ENCODE measurements around the genes EVC2, EVC, PPP2R2C and S100P.

DNA sequence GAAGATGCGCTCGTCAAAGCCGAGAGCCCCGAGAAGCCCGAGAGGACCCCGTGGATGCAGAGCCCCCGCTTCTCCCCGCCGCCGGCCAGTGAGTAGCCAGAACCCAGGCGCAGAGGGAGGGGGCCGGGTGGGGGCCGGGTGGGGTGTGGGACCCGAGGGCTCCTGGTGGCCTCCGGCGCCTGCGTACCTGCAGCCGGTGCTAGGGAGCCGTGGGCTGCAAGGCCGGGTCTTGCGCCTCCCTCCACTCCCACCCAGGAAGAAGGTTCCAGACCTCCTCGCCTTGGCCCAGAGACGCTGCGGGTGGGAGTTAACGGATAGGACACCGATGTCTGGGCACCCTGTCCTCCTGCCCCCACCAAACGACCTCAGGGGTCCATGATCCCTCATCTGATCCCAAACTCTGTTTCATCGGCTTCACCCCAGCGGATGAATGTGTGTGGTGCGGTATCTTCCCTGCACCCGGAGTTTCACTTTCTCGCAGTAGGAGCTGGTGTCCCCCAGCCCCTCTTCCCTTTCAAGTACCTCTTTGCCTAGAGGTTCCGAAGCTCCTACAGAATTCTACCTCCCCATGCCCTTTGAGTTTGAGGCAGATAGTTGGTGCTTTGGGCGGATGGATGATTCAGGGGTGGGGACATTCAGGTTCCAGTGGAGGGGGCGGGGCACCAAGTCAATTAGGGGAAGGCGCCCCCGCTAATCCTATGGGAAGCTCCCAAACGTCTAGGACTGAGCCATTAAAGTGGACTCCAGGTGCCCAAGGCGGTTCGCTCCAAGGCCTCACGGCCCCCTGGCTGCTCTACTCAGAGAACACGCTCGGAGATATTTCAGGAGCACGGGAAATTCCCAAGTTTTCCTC is 1.0 kb downstream of the MSX1 start:
- PRO-cap, 3 experiments, result peak in 1 of 3 experiments; most common plus-strand start position 291 of the sequence (in 1); most common minus-strand start position 94 of the sequence (in 1)
- RAMPAGE, long total RNA, 4 experiments, result no peak in any of the 4 experiments
- RRBS, result 13% methylated on average over 6 of the region's 44 CpGs

DNA sequence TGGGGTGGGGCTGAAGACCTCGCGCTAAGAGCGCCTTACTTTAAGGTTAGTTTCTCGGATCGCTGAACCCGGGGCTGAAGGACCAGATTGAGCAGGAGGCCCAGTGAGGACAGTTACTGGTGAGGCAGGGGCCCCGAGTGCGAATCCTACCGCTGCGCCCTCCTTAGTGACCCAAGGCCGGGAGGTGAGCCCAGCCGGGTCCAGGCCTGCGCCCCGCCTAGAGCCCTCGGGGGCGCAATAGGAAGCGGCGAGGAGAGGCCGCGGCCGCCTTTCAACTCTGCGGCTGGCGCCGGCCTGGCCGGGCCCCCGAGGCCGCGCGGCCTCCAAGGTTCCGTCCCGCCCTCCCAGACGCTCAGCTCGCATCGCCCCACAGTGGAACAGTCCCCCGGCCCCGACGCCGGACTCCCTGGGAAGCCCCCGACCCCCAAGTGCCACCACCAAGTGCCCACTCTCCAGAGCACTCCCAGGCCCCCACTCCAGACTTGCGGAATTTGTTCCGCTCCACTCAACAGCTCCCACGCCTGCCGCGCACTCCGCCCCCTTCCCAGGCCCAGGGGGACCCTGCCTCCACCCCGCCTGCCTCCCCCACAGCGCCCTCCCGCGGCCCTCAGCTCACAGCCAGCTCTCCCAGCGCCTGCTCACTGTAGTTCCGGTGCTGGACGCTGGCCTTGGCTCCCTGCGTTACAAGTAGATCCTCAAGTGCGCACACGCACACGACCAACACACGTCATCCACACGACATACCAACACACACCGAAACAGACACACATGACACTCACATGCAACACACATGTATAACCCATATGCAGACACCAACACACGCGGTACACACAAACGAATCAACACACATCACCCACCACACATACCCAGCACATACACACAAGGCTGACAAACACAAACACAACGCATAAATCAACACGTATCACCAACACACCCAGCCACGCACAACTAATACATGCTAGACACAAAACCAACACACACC is 7.9 kb downstream of the MSX1 start:
- PRO-cap, 3 experiments, result no peak in any of the 3 experiments
- RAMPAGE, long total RNA, 4 experiments, result no peak in any of the 4 experiments
- RRBS, result 4% methylated on average over 27 of the region's 65 CpGs

DNA sequence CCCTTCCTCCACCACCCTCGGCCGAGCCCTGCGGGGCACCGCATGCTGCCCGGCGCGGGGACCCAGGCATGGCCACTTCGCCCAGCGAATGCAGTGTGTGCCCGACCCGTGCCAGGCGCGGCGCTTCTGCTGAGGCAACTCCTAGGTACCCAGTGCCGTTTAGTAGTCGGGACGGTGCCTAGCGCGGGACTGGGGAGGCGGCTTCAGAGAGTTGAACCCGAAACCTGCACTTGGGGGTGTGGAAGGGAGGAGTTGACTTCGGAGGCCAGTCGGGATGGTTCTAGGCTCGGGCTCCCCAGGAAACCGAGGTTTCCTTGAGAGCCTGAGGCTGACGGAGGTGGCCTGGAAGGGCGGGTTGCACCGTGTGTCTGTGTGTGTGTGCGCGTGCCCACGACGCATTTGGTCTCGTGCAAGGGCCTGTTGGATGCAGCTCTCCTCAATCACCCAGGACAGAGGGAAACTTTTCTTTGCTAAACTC is 717 bp downstream of the STK32B start:
- PRO-cap, 3 experiments, result no peak in any of the 3 experiments
- RAMPAGE, long total RNA, 4 experiments, result no peak in any of the 4 experiments
- RRBS, result no CpG with 5 or more reads among the region's 33 CpGs

- PRO-cap, 3 experiments, result no peak in any of the 3 experiments
- RAMPAGE, long total RNA, 4 experiments, result no peak in any of the 4 experiments
- RRBS, result no CpG with 5 or more reads among the region's 4 CpGs
Measured at GRCh38 chr4:5418741-5419242, 289.6 kb downstream of the EVC2 start.

DNA sequence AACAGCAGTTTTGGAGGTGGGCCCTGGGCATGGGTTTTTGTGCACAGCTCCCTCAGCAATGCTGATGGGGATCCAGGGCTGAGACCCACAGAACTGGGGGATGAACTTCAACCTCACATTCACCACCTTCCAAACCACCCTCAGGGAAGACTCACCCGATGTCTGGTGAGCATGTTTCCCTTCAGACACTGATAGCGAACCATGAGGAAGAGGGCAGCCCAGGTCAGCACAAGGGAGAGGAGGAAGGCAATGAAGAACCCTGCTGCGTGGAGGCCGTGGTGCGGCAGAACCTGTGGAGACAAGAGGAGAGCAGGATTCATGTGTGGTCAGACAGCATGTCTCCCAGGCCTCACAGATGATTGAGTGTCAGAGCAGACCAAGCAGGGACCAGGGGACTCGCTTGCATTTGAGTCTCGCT is 43.0 kb downstream of the EVC2 start:
- PRO-cap, 3 experiments, result no peak in any of the 3 experiments
- RAMPAGE, long total RNA, 4 experiments, result no peak in any of the 4 experiments
- RRBS, result no CpG with 5 or more reads among the region's 7 CpGs

- PRO-cap, 3 experiments, result peak in 3 of 3 experiments; most common plus-strand start chr4:5708667 (in 3); most common minus-strand start chr4:5708559 (in 3)
- RAMPAGE, long total RNA, 4 experiments, result no peak in any of the 4 experiments
- RRBS, result 7% methylated on average over 45 of the region's 89 CpGs
Measured at GRCh38 chr4:5708056-5709289, at the start of gene EVC2. Gene EVC2, minus strand, starts transcription at chr4:5708559.

GRCh38 chr4:5710877-5711783 is at the start of gene EVC:
Gene EVC, plus strand, starts transcription at chr4:5711201.
- PRO-cap, 3 experiments, result peak in 3 of 3 experiments; most common plus-strand start chr4:5711211 (in 2); most common minus-strand start chr4:5711125 (in 1)
- RAMPAGE, long total RNA, 4 experiments, result no peak in any of the 4 experiments
- RRBS, result 1% methylated on average over 36 of the region's 86 CpGs

GRCh38 chr4:5730600-5731535 is 19.9 kb downstream of the EVC start:
- PRO-cap, 3 experiments, result no peak in any of the 3 experiments
- RAMPAGE, long total RNA, 4 experiments, result no peak in any of the 4 experiments
- RRBS, result no CpG with 5 or more reads among the region's 21 CpGs

DNA sequence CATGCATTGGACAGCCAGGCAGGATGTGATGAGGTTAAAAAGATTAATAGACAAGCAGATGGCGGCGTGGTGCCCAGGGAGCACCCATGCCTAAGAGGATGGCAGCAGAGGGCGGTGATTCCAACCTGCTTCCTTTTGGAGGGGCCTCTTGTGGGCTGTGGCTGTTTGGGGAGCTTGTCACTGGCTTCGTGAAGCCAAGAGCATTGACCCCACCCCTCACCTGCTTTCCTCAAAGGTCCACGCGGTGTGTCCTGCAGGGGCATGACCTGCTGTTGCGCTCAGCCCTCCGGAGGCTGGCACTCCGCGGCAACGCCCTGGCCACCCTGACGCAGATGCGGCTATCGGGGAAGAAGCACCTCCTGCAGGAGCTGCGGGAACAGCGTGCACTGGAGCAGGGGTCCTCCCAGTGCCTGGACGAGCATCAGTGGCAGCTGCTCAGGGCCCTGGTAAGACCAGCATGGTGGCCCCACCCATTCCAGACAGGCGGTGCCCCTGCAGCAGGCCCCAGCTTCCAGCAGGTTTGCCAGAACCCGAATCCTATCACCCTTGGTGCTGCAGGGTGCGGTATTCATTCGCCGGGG is 85.9 kb downstream of the EVC start:
- PRO-cap, 3 experiments, result no peak in any of the 3 experiments
- RAMPAGE, long total RNA, 4 experiments, result no peak in any of the 4 experiments
- RRBS, result no CpG with 5 or more reads among the region's 22 CpGs

DNA sequence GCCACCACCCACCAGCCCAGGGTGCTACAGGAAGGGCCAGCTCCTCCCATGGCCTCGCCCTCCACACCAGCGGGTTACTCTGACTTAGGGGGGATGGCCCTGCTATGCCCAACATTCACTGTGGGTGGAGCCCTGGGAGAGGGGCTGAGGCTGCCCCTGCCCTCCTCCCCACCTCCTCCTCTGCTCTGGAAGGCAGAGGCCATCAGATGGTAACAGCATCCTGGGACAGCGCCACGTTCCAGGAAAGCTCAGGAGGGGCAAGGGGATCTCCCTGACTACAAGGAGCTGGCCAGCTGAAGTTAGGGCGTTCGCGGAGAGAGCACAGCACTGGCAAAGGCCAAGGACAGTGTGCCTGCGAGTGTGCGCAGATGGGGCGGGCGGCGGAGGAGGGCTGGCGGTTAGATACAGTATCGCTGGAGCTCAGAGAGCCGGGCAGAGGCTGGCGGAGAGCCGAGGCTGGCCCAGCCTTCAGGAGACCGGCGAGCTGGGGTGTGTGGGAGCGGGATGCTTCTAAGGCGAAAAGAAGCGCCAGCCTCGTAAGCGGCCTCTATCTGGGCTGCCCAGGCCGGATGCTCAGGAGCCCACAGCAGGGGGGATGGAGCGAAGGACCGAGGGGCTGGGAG is 1.4 kb downstream of the JAKMIP1 start:
- PRO-cap, 3 experiments, result peak in 1 of 3 experiments; most common plus-strand start position 205 of the sequence (in 1)
- RAMPAGE, long total RNA, 4 experiments, result no peak in any of the 4 experiments
- RRBS, result 2% methylated on average over 9 of the region's 27 CpGs

- PRO-cap, 3 experiments, result no peak in any of the 3 experiments
- RAMPAGE, long total RNA, 4 experiments, result no peak in any of the 4 experiments
- RRBS, result 47% methylated on average over 3 of the region's 4 CpGs
Measured at GRCh38 chr4:6273565-6273943, 3.9 kb downstream of the WFS1 start.

DNA sequence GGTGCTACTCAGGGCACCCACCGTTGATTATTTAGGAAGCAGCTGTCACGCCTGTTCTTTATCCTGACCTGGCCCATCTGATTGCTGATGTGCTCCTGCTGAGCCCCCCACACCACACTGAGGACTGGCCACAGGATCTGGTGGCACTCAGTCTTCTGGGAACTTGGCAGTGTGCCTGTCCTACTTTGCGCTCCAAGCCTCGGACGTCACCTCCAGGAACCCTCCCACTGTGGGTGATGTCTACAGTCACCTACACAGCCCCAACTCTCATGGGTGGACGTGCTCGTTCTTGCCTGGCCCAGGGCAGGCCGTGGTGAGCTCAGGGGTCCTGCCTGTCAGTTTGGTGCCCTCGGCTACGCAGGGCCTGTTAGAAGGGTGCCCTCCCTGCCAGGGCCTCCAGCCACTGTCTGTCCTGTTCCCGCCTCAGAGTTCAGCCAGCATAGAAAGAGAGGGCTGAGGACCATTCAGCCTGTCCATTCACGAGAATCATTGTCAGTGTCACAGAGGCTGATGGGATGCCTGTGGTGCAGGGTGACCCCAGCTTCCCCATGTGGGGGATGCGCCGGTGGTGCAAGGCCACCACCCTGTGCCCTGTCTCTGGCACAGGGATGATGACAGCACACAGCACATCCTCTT is 12.2 kb downstream of the WFS1 start:
- PRO-cap, 3 experiments, result peak in 2 of 3 experiments; most common plus-strand start position 263 of the sequence (in 1); most common minus-strand start position 119 of the sequence (in 2)
- RAMPAGE, long total RNA, 4 experiments, result no peak in any of the 4 experiments
- RRBS, result no CpG with 5 or more reads among the region's 14 CpGs

GRCh38 chr4:6472396-6473004 is at the start of gene PPP2R2C:
Gene PPP2R2C, minus strand, starts transcription at chr4:6472614.
- PRO-cap, 3 experiments, result no peak in any of the 3 experiments
- RAMPAGE, long total RNA, 4 experiments, result no peak in any of the 4 experiments
- RRBS, result 1% methylated on average over 45 of the region's 78 CpGs

DNA sequence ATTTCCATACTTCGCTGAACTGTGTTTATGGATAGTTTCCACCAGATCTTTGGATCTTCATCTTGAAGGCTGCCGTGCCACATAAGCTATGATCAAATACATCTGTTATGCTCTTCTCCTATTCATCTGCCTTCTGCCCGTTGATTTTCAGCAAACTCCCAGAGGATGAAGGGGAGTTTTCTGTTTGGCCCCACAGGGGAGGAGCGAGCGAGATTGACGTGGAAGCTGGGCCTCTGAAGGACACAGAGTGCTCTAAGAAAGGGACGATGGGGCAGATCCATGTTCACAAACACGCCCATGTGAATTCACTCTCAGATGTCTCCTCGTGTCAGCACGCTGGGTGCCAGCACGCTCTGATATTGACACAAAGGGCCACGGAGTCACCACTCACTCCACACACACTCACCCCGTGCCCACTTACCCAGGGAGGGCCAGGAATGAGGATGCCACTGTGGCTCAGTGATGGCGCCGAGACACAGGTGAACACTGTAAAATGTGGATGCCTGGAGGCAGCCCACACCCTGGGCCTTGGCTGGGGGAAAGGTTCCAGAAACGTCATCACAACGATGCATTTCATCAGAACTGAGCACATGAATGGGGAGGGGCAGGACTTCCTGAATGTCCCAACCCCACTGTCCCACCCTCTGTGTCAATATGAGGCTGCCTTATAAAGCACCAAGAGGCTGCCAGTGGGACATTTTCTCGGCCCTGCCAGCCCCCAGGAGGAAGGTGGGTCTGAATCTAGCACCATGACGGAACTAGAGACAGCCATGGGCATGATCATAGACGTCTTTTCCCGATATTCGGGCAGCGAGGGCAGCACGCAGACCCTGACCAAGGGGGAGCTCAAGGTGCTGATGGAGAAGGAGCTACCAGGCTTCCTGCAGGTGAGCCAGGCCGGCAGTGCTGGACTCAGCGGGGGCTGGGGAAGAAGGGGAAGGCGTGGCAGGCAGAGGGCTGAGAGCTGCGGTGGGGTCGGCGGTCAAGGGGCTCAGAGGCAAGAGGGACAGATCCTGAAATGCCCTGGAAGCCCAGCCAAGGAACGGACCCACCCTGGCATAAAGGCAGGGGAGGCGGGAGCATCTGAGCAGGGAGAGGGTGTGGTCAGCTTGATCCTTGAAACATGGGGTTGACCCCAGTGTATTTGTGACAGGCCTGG is at the start of gene S100P:
TSS of gene S100P (plus strand) at position 695 of the 1,159 bp plus-strand sequence.
- PRO-cap, 3 experiments, result no peak in any of the 3 experiments
- RAMPAGE, long total RNA, 4 experiments, result no peak in any of the 4 experiments
- RRBS, result no CpG with 5 or more reads among the region's 32 CpGs

DNA sequence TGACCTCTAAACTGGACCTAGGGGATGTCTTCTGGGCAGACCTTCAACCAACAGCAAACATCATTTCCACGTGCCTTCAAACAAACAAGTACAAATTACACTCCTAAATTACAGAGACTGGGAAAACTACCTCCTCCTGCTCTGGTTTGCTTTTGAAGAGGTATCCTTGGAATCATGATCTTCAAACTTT is 27.3 kb upstream of the KIAA0232 start:
- PRO-cap, 3 experiments, result no peak in any of the 3 experiments
- RAMPAGE, long total RNA, 4 experiments, result no peak in any of the 4 experiments
- RRBS, result no CpG with 5 or more reads among the region's 1 CpG

DNA sequence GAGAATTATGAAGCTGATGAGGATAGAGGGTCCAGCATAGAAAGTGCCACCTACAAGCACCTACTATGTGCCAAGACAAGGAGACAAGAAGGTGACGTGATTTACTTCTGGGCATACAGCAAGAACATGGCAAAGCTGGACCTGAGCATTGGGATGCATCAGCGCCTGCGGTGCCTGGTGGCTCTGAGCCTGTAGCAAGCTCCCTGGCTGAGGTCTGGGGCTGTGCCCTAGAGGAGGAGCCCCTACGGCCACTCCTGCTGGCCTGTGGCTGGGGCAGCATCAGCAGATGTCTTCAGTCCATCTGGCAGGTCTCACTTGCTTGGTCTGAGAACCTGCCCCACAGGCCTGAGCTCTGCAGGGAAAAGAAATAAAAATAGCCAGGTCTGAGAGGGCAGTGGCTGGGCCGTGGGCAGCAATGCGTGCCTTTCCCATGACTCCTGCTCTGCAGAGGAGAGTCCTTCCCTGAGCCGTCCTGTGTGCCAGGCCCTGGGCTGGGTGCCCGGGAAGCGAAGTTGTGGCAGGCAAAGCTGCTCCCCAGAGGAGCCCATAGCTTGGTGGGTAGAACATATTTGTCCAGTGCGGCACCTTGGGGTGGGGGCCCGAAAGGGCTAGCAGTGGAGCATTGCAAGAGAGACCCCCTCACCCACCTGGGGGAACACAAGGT is 11.4 kb upstream of the KIAA0232 start:
- PRO-cap, 3 experiments, result no peak in any of the 3 experiments
- RAMPAGE, long total RNA, 4 experiments, result no peak in any of the 4 experiments
- RRBS, result no CpG with 5 or more reads among the region's 11 CpGs

- PRO-cap, 3 experiments, result no peak in any of the 3 experiments
- RAMPAGE, long total RNA, 4 experiments, result no peak in any of the 4 experiments
- RRBS, result no CpG with 5 or more reads among the region's 7 CpGs
Measured at GRCh38 chr4:6823924-6824769, 41.6 kb downstream of the KIAA0232 start.

GRCh38 chr4:6845043-6845592 is 62.6 kb downstream of the KIAA0232 start:
- PRO-cap, 3 experiments, result no peak in any of the 3 experiments
- RAMPAGE, long total RNA, 4 experiments, result no peak in any of the 4 experiments
- RRBS, result no CpG with 5 or more reads among the region's 7 CpGs

DNA sequence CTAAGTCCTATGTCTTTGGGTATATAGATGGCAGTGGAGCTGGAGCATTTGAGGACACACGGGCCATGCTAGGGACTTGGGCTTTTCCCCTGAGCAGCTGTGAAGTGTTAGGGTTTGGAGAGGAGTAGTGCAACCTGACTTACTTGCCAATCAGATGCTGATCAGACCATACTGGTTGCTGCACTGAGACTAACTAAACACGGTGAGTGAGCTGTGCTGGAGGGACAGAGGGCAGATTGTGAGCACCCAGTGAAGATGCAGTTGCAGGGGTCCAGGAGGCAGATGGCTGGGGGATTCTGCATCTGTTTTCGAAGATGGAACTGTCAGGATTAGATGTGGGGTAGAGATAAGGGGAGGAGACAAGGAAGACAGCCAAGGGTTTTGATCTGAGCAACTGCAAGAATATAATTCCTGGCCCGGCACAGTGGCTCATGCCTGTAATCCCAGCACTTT is 60.7 kb upstream of the TBC1D14 start:
- PRO-cap, 3 experiments, result no peak in any of the 3 experiments
- RAMPAGE, long total RNA, 4 experiments, result no peak in any of the 4 experiments
- RRBS, result no CpG with 5 or more reads among the region's 4 CpGs

- PRO-cap, 3 experiments, result no peak in any of the 3 experiments
- RAMPAGE, long total RNA, 4 experiments, result no peak in any of the 4 experiments
- RRBS, result no CpG with 5 or more reads among the region's 3 CpGs
Measured at GRCh38 chr4:6856137-6856405, 53.6 kb upstream of the TBC1D14 start.

Measured in adrenal gland (tissue), 7 donors.